Epithelial cell of proximal tubule (primary cell): ENCODE results near the gene TKT.

- RAMPAGE, long total RNA: no peak
- RRBS: no CpG with 5 or more reads among the region's 16 CpGs
Observed at GRCh38 chr3:53170129-53171016, 9.4 kb downstream of the PRKCD start.

DNA sequence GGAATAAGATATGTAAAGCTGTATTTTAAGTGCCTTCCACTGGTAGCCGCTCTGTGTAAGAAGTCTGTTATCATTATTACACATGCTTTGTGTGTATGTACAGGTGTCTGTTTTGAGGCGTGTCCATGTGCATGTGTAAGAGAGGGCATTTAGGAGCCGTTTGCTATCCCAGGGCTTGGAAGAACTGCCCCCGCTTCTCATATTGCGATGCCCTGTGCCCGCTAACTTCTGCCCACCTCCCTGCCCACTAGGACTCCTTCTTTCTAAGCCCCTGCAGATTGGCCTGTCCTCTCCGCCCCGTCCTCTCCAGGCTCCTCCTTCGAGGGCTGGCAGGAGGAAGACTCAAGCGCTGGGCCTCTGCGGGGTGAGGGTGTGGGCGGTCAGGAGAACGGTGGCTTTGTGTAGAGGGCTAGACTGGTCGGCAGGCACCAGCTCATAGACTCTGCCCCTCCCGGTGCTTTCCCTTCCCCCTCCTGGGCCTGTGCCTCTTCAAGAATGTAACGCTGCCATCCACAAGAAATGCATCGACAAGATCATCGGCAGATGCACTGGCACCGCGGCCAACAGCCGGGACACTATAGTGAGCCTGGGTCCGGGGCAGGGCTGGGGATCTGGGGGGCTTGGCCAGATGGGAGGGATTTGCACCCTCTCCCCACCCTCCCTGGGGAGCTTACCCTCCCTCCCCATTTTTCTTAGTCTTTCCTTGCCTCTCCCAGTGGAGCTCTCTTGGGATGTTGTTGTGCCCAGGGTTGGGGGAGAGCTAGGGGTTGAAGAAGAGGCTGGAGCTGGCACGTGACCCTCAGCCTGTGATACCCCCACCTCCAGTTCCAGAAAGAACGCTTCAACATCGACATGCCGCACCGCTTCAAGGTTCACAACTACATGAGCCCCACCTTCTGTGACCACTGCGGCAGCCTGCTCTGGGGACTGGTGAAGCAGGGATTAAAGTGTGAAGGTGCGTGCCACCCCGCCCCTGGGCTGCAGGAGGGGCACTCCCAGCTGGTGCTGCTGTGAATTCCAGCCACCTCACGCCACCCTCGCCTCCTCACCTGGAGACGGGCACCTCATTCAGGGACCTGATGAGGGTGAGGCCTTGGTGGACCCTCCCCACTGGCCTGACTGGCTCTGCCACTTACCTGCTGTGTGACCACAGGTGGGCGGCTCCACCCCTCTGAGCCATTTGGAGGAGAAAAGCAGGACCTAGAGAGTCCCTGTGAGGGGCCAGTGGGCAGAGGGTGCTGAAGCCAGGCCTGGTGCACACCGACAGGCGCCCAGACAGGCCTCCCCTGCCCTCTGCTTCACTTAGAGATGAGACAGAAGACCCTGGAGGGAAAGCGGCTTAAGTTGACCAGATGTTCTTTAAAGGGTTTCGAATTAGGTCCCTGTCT lies 22.1 kb downstream of the PRKCD start:
- RAMPAGE, long total RNA: no peak
- RRBS: 80% methylated on average over 5 of the region's 38 CpGs

DNA sequence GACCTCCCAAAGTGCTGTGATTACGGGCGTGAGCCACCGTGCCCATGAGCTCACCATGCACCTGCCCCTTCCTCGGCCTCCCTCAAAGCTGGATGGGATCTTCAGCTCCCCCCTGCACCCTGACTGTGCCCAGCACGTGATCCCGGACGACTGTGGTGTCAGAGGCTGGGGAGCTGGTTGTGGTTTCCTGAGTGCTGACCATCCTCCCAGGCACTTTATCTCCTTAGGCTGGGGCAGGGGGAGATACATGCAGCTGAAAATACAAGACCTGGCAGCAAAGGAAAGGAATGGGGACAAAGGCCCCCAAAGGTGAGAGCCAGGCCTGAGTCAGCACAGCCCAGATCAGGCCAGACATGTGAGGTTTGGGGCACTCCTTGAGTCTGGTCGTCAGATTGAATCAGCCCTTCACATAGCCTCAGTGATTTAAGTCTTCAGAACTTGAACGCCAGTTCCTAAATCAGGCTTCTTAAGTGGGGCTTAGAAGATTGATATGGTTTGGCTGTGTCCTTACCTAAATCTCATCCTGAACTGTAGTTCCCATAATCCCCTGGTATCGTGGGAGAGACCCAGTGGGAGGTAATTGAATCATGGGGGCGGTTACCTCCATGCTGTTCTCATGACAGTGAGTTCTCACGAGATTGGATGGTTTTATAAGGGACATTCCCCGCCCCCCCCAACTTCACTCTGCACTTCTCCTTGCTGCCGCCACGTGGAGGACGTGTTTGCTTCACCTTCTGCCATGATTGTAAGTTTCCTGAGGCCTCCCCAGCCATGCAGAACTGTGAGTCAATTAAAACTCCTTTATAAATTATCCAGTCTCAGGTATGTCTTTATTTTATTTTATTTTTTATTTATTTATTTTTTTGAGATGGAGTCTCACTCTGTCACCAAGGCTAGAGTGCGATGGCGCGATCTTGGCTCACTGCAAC lies 35.9 kb downstream of the PRKCD start:
- RAMPAGE, long total RNA: no peak
- RRBS: no CpG with 5 or more reads among the region's 19 CpGs

DNA sequence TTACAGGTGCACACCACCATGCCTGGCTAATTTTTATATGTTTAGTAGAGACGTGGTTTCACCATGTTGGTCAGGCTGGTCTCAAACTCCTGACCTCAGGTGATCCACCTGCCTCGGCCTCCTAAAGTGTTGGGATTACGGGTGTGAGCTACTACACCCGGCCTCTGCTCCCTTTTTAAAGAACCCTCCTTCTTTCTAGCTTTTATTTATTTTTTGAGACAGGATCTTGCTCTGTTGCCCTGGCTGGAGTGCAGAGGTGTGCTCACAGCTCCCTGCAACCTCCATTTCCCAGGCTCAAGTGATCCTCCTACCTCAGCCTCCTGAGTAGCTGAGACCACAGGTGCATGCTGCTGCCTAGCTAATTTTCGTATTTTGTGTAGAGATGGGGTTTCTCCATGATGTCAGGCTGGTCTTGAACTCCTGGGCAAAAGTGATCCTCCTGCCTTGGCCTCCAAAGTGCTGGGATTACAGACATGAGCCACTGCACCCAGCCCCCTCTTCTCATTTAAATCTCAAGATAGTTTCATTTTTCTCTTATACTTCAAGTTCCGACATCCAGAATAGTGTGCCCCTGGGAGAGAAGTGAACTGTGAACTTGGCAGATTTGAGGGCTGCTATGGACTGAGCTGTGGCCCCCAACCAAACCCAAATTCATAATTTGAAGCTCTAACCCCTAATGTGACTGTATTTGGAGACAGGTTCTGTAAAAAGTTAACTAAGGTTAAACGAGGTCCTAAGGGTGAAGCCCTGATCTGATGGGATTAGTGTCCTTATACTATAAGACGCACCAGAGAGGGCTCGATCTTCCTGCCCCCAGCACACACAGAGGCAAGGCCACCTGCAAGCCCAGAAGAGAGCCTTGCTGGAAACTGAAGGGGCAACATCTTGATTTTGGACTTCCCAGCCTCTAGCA lies 34.3 kb downstream of the TKT start:
- RAMPAGE, long total RNA: no peak
- RRBS: no CpG with 5 or more reads among the region's 9 CpGs

DNA sequence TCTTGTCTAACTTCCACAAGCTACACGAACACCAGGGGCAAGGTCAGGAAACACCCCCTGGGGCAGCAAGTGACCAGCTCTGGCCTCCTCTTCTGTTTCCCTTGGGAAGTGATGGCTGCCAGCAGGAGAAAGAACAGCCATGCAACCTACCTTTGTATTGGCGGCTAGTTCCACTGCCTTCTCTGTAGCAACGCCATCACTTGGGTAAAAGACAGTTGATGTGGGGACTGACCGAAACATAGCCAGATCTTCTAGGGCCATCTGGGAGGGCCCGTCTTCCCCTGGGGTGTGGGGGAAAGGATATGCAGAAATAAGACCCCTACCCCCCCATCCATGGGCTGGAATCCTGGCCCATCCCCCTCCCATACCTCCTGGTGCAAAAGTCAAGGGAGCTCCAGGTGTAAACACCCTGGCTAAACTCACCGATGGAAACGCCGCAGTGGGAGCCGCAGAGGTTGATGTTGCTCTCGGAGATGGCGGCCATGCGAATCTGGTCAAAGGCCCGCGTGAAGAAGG lies 26.9 kb downstream of the TKT start:
- RAMPAGE, long total RNA: no peak
- RRBS: no CpG with 5 or more reads among the region's 14 CpGs

GRCh38 chr3:53255379-53256401 lies at the start of gene TKT:
TKT (minus strand) TSS chr3:53256022.
- RAMPAGE, long total RNA: start-site peak on the minus strand at chr3:53255985-53256042, 1,616 and 709 reads in 2 replicates
- RRBS: under 1% methylated on average over 58 of the region's 106 CpGs

DNA sequence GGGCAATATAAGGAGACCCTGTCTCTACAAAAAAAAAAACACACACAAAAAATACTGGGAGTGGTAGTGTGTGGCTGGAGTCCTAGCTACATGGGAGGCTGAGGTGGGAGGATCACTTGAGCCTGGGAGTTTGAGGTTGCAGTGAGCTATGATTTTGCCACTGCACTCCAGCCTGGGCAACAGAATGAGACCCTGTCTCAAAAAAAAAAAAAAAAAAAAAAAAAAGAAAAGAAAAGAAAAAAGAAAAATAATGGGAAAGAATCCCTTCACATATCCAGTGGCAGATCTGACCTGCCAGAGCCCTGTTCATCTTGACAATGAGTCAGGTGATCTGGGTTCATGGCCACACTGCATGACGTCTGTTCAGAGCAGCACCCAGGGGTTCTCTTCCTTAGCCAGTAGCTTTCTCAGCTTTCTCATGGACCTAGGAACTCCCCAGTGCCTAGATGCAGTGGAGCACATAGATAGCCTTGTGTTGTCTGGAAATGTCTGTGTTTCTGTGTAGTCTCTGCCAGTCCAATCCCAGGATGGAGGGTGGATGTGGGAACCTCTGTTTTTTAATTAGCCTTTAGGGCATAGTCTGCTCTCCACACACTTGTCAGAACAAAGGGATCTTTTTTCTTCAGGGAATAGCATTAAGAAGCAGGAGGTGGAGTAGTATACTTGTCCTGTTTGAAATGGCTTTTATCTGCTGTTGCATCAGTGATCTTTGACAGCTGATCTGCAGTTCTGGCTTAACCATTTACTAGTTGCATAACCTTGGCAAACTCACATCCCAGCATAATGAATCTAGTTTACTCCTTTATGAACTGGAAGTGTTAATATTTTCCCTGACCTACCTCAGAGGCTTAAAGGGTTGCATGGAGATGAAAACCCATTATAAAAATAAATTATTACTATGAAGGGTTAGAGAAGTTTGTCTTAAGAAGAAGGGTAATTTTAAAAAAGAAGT lies 16.2 kb upstream of the CACNA1D start:
- RAMPAGE, long total RNA: no peak
- RRBS: no CpG with 5 or more reads among the region's 1 CpG

DNA sequence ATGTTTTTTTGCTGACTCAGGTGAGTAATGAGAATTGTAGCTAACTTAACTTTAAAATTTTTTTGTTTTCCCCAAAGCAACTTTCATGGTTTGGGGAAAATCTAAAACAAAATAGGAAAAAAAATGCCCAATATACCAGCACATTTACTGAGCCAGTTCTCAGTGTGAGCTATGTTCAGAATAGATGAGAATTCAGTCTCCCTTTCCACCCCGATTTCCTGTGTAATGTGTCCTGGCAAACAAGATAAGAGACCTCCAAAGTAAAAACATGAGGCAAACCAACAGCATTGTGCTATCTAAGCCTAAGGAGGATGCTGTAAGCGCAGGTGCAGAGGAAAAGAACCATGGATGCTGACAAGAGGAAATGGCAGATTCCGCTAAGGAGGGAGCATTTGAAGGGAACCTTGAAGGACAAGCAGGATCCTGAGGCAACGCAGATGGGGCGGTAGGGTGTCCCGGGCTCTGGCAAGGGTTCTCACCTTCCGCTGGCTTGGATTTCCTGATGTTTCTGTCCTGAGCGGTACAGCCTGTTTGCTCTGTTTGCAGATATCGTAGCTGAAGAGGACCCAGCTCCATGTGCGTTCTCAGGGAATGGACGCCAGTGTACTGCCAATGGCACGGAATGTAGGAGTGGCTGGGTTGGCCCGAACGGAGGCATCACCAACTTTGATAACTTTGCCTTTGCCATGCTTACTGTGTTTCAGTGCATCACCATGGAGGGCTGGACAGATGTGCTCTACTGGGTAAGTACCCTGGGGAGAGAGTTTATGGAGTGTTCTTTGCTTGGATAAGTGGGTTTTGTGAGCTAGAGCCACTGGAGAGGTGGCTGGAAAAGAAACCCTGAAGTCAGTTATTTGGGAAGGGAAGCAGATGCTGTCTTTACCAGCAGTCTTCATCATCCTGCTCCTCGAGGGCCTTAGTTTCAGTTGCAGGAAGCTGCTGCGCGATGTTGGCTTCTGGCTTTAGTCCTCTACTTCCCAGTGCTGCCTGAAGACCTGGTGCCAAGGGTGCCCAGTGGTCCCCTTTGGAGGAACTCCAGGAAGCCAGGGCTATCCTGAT lies 171.7 kb downstream of the CACNA1D start:
- RAMPAGE, long total RNA: no peak
- RRBS: no CpG with 5 or more reads among the region's 17 CpGs

DNA sequence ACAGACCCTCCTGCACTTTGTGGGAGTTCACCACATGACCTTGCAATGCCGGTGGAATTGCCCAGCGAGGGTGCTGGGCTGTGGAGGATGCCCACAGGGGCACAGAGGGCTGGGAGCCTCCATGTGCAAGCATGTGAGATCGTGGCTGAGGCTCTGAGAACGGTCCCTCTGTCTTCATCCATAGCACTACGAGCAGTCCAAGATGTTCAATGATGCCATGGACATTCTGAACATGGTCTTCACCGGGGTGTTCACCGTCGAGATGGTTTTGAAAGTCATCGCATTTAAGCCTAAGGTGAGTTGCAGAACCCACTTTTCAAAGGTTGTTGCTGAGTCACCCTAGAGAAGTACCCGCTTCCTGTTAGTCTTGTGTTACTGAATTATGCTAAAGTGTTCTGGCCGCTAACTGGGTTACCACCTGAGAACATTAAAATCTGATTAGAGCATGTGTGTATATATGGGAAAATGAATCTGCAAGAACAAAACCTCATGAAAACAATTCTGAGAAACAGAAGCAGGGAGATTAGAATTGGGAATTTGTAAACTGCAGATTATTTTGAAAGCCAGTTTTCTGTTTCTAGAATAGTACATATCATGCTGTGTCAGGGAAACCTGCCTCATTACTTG lies 92.7 kb downstream of the CHDH start:
- RAMPAGE, long total RNA: no peak
- RRBS: no CpG with 5 or more reads among the region's 11 CpGs

- RAMPAGE, long total RNA: no peak
- RRBS: no CpG with 5 or more reads among the region's 13 CpGs
Observed at GRCh38 chr3:53816013-53816842, 30.0 kb downstream of the CHDH start.

DNA sequence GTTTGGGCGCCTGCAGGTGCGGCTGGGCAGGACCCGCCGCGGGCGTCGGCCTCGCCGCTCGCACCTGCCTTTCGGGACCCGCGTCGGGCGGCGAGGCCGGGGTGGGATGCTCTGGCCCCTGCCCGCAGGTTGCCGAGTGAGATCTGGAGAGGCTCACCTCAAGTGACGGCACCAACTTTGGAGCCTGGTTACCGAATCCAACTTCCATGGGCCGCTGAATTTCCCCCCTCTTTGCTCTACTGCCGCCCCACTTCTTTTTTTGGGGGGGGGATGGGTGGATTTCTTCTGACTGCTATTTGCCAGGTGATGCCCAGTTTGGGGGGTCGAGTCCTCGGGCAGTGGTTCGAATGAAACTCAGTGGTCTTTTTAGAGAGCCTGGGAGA lies 539 bp downstream of the CACNA2D3 start:
- RAMPAGE, long total RNA: no peak
- RRBS: no CpG with 5 or more reads among the region's 26 CpGs

- RAMPAGE, long total RNA: no peak
- RRBS: no CpG with 5 or more reads among the region's 8 CpGs
Observed at GRCh38 chr3:55446859-55447318, 40.2 kb downstream of the WNT5A start.

DNA sequence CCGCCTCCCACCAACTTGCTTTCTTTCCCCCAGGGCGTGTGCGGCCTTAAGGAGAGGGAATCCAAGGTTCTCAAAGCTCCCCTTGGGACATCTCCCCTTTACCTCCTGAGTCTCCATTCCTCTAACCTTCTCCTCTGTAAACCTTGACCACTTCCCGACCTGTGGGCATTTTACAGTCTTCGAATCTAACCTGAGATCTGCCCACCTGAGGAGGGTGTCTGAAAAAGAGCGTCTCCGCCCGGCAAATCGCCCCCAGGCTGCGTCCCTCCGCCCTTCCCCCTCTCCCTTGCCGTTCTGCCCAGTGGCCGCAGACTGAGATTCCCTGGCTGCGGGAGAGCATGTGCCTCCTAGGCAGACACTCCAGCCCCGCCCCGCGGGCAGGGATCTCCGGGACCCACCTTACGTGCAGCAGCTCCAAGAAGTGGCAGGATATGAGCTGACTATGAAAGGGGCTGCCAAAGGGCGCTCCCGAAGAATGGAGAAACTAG lies 2.6 kb upstream of the WNT5A start:
- RAMPAGE, long total RNA: no peak
- RRBS: no CpG with 5 or more reads among the region's 21 CpGs

DNA sequence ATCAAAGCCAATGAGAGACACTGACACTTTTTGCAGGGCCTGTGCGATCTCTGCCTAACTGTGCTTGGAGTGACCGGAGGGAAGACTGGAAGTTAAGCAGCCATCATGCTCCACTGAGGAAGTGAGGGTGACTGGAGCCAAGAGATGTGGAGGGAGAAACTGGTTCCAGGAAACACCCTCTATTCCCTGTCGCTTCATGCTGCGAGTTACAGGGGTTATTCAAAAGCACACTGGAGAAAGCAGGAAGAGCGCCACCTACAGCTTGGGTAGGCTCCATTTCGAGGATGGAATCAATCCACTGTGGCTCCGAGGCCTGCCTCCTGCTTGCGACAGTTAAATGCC lies 122.2 kb upstream of the WNT5A start:
- RAMPAGE, long total RNA: no peak
- RRBS: no CpG with 5 or more reads among the region's 8 CpGs

DNA sequence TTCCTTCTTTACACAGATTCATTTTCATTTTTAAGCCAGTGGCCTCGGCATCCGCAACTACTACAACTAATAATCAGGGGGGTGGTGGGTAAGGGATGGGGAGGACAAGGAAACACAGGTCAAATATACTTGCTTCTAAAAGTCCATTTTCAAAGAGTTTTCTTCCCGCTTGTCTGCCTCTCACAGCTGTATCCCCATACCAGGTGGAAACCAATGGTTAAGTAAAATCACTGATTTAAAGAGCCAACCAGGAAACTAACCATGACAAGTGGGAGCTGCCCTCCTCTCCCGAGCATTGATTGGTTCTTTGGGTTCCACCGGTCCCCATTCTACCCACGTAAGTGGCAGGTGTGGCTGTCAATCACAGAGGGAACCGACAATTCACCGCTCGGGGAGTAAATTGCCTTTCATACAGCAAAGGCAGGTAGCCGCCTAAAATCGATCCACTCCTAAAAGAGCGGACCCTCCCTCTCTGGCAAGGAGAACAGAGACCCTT lies 1.3 kb downstream of the ERC2 start:
- RAMPAGE, long total RNA: no peak
- RRBS: no CpG with 5 or more reads among the region's 12 CpGs

- RAMPAGE, long total RNA: no peak
- RRBS: no CpG with 5 or more reads among the region's 9 CpGs
Observed at GRCh38 chr3:56623272-56623901, 59.7 kb downstream of the TASOR start.

DNA sequence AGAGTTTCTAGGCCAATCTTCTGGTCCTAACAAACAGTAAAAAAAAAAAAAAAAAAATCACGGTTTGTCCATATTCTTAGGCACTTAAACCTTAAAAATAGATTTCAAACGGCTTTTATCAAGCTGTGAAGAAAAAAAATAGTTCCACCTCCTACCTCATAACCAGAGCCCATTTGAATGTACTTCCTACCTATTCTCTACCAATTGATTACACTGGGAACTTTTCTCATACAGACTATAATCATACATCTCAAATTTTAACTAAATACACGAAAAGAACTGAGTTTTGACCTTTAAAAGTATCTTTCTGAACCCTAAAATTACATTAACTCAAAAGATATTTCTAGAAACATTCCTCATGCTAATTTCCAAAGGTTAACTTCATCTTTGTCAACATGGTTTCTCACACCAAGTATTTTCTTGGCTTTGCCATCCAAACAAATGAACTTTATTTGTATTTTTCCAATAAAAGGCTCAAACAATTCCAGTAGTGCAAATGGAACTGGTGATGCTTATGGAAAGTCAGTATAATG lies 1.9 kb downstream of the TASOR start:
- RAMPAGE, long total RNA: no peak
- RRBS: no CpG with 5 or more reads among the region's 3 CpGs

DNA sequence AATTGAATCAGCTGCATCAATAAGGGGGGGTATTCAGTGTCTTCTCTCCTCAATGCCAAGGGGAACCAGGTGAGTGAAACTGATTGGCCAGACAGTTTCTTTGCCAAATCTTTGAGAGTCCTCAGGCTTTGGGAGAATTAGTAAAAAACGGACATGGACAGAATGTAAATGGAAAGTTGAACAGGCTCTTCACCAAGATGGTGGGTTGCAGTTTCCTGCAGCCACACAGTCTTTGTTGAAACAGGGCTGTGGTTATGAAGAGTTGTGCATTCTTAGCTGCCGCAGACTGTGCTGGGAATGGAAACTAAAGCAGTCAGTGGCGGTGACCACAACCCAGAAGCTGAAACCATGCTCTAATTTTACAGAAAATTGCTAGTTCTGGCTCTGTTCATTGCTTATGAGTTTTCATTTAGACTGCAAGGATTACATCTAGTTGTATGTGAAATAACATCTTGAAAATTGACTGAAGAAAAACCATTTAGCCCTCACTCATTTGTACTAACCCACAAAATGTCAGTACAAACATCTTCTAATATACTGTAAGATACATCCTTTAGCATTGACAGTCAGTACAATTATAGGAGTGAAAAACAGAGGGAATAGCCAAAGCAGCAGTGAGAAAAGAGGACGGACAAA lies 42.2 kb upstream of the TASOR start:
- RAMPAGE, long total RNA: no peak
- RRBS: no CpG with 5 or more reads among the region's 4 CpGs

- RAMPAGE, long total RNA: no peak
- RRBS: no CpG with 5 or more reads among the region's 6 CpGs
Observed at GRCh38 chr3:56787781-56788229, 13.9 kb downstream of the ARHGEF3 start.

DNA sequence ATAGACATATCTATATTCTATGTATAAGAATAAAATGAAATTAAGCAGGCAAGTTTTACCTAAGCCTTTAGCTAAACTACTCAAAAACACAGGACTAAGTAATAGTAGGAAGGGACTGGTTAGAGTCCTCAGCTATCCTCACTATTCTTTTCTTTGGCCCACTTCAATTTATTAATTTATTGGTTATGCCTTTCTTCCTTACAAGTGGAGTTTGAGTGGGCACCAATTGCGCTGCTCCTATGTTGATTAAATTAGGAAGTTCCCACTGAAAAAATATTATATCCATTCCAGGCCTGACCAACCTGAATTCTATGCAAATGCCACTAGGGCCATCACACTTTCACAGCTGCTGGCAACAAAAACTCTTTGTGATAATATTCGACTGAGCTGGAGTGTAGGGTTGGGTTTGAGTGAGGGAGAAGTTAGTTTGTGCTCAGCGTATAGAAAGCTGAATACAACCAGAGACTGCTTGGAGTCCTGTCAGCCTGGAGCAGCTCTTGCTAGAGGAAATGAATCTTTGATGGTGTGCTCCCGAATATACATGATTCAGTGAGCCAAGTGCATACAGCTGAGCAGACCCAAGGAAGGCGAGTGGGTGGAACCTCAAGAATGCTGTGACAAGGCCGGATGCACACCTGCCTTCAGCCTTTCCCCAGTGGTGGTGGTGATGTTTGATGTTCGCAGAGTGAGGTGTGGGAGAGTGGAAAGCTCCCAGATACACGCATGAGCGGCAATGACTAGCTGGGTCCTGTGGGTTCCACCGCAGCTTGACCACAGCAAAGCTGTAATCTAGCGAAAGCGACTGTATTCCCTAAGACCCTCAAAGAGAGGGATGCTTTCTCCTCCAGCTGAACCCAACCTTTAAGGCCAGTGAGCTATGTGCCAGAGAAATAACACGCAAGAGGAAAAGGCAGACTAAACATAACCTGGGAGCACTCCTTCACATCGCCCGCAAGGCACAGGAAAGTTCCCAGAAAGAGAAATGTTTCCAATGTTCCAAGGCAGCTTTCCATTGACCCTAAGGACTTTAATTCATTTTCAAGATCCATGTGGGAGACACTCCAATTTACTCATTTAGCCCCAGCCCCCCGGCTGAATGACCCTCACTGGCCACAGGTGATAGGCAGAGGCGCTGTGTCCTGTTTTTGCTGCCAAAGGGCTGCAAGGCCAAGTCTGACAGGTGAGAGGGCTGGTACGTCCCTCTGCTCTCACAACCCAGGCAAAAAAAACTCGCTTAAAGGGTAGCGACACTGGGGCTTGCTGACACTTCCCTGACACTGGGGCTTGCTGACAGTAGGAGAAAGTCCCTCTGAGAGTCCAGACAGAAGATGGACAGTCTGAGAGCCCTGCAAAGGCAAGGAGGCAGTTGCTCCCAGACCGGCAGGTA lies 1.2 kb downstream of the ARHGEF3 start:
- RAMPAGE, long total RNA: no peak
- RRBS: no CpG with 5 or more reads among the region's 21 CpGs